Left cardiac atrium (tissue), 1 donor: Measurements from ENCODE around the gene NTSR1.

GRCh38 chr20:62144145-62144677 lies 642 bp downstream of the SS18L1 start:
- PRO-cap: bidirectional peak, plus-strand start at chr20:62144572, minus-strand start at chr20:62144457

DNA sequence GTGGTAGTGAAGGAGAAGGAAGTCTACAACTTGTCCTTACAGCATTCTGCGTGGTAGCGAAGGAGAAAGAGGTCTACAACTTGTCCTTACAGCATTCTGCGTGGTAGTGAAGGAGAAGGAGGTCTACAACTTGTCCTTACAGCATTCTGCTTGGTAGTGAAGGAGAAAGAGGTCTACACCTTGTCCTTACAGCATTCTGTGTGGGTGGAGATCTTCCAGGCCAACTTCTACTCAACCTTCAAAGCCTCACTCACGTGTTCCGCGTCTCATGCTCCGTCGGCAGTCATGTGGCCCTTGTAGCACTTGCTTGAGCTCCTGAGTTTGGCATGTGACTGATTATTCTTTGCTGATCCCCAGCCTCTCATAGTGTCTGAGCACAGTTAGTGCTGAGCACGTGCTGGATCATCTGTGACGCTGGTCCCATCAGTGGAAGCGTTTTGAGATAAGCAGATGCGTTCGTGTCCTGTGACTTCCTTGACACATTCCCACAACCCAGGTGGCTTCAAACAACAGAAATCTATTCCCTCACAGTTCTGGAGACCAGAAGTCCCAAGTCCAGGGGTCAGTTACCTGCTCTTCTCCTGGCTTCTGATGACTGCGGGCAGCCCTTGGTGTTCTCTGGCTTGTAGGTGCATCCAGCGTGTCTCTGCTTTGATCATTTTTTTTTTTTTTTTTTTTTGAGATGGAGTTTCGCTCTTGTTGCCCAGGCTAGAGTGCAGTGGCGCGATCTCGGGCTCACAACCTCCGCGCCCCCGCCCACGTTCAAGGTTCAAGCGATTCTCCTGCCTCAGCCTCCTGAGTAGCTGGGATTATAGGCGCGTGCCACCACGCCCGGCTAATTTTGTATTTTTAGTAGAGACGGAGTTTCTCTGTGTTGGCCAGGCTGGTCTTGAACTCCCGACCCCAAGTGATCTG lies 2.6 kb downstream of the SS18L1 start:
- PRO-cap: no peak

DNA sequence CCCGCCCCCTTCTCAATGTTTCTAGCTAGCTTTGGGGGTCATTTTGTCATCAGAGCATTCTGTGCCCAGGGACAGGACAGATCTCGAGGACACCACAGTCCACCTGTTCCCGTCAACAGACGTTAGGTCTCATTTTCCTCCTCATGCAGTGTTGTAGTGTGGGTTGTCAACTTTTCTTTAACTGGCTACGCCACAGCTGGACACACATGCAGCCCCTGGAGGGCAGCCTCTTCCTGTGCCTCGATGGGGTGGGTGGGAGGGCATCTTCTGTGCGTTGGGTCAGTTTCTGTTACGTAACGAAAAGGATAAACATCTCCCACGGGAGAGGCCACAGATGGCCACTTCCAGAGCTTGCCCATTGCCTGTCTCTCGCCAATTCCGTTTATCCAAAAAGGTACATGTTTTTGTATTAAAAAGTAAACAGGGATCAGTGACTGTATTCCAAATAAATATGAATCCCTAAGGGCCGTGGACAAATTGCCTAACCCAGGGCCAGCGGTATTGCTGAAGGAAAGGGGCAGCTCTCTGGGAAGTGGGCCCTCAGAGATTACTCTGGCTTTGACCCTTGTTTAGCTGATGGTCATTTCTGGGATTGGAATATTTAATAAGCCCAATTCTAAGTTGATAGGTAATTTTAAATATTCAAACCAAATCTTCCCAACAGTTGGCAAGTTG lies 3.2 kb upstream of the MTG2 start:
- PRO-cap: no peak

GRCh38 chr20:62289175-62289700 lies 13.6 kb upstream of the ADRM1 start:
- PRO-cap: no peak

GRCh38 chr20:62301721-62302880 lies 696 bp upstream of the ADRM1 start:
- PRO-cap: unidirectional peak, plus-strand start at chr20:62302008; unidirectional peak, plus-strand start at chr20:62302051; bidirectional peak, plus-strand start at chr20:62302977, minus-strand start at chr20:62302759

DNA sequence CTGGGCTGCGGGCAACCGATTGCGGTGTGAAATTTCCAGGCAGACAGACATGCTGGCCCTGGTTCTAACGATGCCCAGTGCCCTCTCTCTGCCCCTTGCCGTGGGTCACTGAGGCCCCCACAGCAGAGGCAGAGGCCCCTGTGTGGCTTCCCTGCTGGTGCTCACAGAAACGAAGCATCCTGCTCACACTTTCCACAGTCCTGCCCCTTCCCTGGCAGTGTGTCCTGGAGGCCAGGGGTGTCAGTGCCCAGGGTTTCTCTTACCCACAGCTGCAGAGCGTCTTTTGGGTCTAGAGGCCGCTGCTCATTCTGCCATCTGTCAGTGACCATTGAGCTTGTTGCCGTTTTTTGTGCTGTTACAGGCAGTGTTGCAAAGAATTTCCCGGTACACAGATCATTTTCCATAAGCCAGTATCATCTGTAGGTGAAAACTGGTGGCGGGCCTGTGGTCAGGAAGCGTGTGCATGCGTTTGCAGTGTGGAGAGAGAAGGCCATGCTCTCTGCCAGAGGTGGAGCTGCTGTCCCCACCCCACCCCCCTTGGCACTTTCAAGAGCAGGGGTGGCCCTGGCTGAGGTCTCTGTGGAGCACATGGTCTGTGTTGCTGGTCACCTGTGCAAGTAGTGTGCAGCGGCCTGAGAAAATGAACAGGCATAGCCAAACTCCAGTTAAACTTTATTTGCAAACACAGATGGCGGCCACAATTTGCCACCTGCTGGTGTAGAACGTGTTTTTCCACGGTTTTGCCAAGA lies 2.2 kb downstream of the ADRM1 start:
- PRO-cap: no peak

DNA sequence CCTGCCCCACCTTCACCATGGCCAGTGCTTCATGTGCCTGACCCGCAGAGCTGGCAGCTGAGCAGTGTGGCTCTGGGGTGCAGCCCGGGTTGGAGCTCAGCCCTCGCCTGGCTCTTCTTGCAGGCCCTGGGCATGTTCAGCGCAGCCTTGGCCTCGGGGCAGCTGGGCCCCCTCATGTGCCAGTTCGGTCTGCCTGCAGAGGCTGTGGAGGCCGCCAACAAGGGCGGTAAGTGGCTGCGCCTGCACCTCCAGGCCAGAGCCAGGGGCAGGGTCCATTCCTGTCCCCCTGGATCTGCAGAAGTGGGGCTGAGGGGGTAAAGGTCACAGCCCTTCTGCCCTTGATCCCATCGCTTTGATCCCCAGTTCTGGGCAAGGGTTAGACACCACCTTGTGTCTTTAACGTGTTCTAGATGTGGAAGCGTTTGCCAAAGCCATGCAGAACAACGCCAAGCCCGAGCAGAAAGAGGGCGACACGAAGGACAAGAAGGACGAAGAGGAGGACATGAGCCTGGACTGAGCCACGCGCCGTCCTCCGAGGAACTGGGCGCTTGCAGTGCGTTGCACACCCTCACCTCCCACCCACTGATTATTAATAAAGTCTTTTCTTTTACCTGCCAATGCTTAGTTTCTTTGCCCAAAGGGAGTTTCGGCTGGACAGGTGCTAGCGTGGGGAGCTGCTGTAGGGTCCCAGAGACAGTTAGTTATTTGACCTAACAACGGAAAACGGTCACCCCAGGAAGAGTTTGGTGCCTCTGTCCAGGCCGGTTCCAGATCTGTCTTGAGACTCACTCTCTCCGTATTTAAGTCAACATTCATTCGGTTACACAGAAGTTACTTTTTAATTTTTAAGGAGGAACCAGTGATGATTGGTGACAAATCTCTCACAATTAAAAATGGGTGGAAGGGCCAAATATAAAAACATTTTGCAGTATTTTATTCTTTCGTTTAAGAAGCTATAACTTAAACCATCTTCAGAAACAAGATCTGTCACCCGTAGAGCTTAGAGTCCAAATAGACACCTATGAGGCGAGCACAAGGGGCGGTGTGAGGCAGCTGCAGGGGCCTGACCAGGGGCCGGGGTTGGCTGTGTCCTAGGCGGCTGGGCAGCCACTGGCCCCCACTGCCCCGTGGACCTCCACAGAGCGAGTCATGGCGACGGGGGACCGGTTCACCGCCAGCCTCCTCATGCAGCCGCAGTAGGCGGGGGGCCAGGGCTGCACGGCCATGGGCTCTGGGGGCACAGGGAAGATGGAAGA lies 5.9 kb downstream of the ADRM1 start:
- PRO-cap: no peak

GRCh38 chr20:62337512-62338183 lies 29.5 kb downstream of the LAMA5 start:
- PRO-cap: no peak

DNA sequence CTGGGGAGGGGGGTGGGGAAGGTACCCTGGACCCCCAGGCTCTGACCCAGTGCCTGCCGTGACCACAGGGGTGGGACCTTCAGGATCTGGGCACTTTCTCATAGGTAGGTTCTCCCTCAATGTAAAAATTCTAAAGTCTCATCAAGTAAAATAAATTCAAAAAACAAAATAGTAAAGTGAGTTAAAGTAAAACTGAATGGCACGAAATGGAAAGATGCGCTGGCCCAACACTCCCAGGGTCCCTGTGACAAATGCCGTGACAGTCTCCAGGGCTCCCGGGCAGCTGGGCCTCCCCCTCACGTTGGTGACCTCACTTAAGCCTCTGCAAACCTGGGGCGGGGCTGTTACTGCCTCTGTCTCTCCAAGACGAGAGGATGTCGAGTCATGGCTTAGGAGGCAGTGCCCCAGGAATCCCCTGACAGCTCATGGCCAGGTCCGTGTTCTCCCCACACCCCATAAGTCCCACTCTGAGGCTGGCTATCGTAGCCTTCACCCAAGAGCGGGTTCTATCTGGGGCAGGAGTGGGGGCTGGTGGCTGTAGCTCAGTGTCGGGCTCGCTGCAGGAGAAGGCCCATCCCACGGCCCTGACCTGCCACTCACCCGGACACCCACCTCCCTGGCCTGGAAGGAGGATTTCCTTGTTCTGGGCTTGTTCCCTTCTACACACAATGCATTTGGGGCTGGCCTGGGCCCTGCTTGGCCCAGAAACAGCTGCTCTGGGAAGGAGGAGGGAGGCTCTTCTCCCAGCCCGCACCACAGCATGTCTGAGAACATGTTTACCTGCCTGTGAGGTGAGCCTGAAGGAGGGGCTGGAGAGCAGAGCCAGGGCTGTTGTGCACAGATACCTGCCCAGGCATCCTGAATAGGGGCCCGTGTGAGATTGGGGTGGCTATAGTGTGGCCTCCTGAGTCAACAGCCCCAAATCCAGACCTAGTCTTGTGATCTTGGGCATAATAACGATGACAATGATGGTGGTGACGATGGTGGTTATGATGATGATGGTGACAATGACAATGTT lies 5.6 kb upstream of the RPS21 start:
- PRO-cap: no peak

DNA sequence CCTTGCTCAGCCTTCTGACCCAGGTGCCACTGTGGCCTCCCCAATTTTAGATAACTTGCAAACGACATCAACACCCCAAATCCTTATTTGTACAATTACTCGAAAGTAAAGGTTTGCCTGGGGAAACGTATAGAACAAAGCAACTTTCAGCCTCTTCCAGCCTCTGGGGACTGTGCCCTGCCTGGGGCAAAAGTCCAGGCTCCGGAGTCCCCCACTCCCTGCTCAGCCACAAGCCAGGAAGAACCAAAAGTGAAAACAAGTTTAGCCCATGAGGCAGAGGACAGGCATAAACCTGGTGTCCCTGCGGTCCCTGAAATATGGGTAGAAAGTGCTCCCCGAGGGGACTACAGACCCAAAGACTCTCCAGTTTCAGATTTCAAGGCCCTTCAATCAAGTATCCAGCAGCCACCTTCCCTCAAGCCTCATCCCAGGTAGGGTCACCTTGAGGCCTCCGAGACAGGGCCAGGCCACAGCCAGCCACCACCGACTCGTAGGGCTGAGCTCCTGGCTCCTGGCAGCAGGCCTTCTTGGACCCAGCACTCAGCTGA lies 3.2 kb downstream of the GATA5 start:
- PRO-cap: no peak

- PRO-cap: no peak
These were observed 57.8 kb upstream of the GATA5 start for GRCh38 chr20:62533539-62534078.

DNA sequence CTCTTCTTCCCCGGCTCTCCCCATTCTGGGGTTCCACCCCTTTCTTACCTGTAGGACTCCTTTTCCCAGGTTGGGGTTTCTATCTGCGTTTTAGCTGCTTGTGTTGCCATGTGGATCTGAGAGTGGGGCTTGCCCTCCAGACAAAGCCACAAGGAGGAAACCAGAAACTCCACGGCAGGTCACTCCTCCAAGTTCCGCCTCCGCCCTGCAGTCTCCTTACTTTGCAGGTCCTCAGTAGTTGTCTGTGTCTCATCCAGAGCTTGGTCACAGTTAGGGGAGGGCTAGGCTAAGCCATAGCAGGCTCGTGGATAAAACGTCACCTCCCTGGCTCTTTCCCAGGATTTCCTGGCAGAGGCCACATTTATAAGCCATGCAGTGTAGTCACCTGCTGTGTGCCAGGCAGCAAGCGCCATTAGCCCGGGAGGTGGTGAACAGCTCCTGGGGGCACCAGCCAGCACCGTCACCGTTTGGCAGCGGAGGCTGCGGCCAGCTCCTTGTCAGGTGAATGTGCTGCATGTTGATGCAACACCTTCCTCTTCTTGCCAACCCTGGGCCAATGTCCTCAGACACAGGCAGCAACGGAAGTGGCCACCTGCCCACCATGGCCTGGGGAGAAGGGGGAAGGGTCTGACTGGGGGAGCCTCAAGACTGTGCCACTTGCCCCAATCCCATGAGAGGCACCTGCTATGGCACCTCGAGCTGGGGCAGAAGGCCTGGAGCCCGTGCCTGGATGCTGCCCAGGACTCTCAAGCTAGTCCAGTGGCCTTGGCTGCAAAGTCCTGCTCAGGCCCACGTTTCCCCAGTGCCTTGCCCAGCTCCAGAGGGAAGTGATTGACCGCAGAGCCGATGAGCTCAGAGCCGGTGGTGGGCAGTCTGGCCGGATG lies 39.1 kb upstream of the SLCO4A1 start:
- PRO-cap: bidirectional peak, plus-strand start outside the sequence, minus-strand start at position 829 of the sequence

GRCh38 chr20:62617086-62617500 lies 25.2 kb upstream of the SLCO4A1 start:
- PRO-cap: no peak

DNA sequence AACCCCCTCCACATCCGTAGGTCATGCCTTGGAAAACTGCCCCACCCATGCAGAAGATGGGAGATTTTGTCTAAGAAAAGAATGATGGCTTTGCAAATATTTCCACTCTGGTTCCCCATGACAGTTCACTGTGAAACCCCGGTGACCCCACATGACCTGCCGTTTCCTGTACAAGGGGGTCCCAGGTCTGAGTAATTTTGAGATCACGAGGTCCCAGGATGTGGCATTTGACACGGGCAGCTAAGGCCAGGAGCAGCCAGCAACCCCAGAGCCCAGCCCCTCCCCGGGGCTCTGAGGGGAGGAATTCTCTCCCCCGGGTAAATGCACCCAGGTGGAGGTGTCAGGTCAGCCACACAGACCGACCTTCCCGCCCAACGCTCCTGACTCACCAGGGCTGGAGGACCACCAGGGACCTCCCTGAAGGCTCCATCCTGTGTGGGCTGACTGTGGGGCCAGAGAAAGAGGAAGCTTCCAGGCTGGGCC lies 23.7 kb upstream of the SLCO4A1 start:
- PRO-cap: no peak

DNA sequence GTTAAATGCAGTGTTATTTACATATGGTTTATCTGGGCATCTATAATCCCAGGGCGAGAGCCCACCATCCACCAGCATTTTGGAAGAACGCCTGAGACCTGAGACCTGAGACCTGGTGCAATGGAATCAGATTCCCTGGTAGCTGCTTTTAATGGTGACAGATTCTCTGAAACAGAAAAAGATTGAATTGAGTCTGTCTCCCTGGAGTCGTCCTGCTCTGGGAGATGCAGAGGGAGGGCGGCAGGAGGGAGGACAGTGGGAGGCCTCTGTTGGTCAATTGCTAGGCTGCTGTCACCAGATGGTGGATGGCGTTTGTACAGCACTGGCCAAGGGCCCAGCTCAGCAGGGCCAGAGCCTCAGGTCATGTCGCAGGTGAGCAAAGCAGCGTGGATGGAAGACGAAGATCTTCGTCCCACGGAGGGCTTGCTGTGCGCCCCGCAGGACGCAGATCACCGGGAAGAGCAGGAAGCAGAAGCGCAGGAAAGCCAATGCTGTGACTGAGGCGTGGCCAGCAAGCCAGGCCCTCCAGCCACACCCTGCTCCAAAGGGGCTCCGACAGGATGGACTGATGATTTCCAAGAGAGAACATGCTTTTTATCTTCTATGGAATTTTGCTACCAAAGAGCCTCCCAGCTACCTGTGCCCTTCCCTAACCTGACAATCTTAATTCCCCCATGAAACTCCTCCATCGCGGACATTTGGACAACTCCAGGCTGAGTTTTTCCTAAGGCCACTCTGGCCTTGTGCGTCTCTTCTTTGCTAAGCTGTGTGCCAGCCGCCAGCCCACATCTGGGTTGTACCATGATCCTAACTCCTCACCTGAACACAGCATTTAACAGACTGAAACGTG lies 3.6 kb upstream of the SLCO4A1 start:
- PRO-cap: no peak

DNA sequence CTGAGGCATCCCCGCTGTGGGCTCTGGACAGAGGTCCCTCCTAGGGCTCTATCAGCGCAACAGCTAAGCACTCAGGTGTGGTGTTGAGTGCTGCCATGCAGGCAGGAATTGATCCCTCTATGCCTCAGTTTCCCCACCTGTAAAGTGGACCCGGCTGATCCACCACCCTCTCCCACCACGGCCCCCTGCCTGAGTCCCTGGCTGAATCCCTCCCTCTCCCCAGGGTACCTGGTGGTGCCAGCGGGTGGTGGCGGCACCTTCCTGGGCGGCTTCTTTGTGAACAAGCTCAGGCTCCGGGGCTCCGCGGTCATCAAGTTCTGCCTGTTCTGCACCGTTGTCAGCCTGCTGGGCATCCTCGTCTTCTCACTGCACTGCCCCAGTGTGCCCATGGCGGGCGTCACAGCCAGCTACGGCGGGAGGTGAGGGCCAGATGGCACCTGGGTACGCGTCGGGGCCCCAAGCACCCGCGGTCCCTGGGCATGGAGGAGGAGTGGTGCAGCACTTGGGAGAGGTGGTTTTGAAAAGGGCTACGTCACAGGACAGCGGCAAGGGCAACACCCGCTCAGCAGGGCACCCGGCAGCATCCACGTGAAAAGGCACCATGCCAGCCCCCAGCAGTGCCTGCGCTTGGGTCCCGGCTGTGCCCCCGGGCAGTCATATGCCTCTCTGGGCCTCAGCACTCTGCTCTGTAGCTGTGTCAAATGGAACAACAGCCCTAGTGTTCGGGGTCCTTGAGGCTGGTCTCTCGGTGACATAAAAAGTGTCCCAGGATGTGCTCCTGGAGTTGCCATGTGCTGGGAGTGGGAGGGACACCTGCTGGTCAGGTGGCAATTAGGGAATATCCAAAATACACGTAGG lies 24.1 kb downstream of the SLCO4A1 start:
- PRO-cap: no peak

GRCh38 chr20:62671598-62672028 lies 29.3 kb downstream of the SLCO4A1 start:
- PRO-cap: no peak

- PRO-cap: no peak
These were observed at the start of gene NTSR1 for GRCh38 chr20:62708108-62709367. NTSR1 (plus strand) TSS chr20:62708836.

GRCh38 chr20:62816540-62816891 lies 334 bp upstream of the COL9A3 start:
- PRO-cap: no peak

- PRO-cap: no peak
These were observed 2.3 kb downstream of the COL9A3 start for GRCh38 chr20:62818922-62819784.